Aortic smooth muscle cell (primary cell): ENCODE data around the genes ODF2L, HS2ST1 and GBP5.

DNA sequence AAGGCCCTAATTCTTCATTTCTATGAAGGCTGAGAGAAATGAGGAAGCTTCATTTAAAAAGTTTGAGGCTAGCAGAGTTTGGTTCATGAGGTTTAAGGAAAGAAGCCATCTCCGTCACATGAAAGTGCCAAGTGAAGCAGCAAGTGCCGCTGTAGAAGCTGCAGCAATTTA, 2.8 kb upstream of the SSX2IP start:
- RRBS, result no CpG with 5 or more reads among the region's 2 CpGs

DNA sequence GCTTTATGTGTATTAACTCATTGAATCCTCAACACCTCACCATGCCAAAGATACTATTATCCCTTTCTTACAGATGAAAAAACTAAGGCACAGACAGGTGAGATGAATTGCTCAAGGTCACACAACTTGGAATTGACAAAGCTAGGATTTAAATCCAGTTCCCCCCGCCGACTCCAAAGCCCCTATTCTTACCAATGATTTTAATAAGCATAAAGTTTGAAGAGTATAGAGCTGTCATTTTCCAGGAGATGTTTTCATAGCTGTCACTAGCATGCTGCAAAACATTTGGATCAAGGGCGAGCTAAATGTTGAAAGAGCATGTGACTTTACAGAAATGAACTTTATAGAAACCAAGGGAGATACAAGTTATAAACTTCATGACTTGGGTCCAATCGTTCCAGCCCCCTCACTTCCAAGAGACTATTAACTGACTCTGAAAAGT, 35.7 kb downstream of the LPAR3 start:
- RRBS, result no CpG with 5 or more reads among the region's 4 CpGs

DNA sequence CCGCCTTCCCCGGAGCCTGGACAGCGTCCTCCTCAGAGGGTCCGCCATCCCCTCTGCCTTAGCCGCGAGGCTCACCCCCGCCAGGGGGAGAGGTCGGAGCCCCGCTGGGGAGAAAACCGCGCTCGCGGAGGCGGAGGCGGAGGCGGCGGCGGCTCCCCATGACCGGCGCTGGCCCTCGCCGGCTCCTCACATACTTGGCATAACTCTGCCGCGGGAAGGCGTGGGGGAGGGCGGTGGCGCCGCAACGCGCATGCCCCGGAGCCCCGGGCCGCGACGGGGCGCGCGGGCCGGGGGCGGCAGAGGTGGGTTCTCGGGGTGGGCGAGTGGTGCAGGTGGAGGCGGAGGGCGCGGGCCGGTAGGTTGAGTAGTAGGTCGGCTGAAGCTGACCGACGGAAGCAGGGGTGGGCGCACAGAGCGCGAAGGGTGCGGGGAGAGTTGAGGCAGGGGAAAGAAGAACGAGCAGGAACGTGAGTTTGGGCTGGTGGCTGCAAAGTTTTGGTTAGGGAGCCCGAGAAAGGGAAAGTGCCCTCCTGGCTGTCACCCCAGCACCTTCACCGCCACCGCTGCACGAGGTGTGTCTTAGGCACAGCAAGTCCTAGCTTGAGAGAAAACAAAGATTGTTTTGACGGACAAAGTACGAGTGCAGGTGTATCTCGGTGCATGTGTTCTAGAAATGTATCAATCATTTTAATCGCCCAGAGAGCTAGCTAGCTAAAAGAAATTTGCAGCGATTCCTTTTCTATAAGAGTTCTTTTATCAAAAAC, 906 bp upstream of the SYDE2 start:
- RRBS, result 2% methylated on average over 17 of the region's 64 CpGs

DNA sequence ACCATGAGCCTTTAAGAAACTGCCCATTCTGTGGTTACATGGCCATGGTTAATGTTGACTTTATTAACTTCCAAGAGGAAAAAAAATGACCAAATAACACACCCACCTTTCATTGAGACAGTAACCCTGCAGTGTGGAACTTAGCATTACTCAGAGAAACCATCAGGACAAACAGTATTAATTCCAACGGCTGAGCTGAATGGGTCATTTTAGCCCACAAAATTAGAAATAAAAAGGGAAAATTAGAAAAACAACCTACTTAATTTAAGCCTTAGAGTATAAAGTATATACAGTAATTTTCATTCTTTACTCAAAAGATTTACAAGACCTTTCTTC, 84.8 kb upstream of the BCL10 start:
- RRBS, result no CpG with 5 or more reads among the region's 1 CpG

DNA sequence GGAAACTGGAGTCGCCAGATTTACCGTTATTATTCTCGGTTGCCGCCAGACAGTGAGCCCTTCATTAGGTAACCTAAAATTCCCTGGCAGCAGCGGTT, 3.0 kb upstream of the CCN1 start:
- RRBS, result no CpG with 5 or more reads among the region's 5 CpGs

DNA sequence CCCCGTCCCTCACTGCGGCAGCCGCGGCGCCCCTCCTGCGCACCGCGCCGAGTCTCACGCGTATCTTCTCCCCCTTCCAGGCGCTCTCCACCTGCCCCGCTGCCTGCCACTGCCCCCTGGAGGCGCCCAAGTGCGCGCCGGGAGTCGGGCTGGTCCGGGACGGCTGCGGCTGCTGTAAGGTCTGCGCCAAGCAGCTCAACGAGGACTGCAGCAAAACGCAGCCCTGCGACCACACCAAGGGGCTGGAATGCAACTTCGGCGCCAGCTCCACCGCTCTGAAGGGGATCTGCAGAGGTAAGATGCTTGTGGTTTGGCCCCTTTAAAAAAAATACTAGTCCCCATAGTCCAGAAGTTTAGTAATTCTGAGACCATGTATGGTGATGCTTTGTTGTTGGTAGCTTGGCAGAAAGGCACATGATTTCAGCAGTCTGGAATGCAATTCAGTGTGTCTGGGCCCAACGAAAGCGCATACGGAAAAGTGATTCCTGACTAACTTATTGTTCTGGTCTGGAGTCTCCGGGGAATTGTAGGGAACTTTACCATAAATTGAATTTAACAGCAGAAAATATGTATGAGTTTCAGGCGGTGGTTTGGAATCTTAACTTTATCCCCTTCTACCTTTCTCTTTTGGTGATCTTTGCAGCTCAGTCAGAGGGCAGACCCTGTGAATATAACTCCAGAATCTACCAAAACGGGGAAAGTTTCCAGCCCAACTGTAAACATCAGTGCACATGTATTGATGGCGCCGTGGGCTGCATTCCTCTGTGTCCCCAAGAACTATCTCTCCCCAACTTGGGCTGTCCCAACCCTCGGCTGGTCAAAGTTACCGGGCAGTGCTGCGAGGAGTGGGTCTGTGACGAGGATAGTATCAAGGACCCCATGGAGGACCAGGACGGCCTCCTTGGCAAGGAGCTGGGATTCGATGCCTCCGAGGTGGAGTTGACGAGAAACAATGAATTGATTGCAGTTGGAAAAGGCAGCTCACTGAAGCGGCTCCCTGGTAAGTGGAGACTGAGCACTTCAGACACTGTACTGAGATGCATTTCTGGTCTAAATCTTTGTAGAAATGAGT, 1.1 kb downstream of the CCN1 start:
- RRBS, result no CpG with 5 or more reads among the region's 45 CpGs

DNA sequence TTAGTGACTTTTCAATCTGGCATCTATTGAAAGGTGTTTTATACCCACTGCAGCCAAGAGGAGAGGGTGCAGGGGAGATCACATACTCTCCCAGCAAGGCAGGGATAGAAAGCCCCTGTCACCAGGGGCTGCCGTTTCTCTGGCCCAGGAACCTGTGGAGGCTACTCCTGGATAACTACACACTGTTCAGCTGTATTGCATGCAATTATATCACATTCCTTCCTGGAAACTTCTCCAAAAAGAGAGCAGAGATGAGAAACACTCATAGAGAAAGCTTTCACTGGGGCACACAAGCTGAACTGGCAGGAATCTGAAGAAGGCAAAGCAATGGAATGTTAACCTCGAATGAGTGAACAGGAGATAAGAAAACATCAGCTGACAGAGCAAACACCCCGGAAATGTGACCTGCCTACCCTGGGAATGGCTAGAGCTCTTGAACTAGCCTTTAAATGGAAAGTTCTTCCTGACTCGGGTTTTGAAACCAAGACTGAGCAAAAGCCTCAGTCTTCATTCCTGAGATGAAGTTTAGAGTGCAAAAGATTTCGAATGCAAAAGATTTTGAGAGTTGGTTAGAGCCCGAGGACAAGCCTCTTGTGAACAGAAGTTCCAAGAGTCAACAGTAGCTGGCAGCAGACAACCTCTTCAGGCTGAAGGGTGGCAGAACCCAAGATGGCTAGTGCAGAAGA, 32.2 kb downstream of the CCN1 start:
- RRBS, result no CpG with 5 or more reads among the region's 6 CpGs

- RRBS, result no CpG with 5 or more reads among the region's 23 CpGs
These were observed 61.4 kb downstream of the CCN1 start for GRCh38 chr1:85641758-85642581.

DNA sequence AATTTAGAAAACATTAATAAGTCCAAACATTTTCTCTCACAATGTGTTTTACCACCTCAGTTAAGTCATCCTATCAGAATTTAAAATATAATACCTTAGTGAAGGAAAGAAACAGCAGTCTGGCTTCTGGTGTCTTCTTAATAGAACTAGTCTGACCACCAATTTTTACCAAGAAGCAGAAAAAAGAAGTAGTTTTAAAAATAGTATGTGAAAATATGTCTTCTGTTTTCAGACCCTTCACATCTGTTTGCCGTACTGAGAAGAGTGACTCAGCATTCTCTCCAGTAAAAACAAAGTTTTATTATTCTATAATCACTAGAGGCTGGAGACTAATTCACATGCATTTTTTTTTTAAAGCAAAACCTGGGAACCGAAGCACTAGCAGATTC, 163.8 kb downstream of the COL24A1 start:
- RRBS, result no CpG with 5 or more reads among the region's 2 CpGs

DNA sequence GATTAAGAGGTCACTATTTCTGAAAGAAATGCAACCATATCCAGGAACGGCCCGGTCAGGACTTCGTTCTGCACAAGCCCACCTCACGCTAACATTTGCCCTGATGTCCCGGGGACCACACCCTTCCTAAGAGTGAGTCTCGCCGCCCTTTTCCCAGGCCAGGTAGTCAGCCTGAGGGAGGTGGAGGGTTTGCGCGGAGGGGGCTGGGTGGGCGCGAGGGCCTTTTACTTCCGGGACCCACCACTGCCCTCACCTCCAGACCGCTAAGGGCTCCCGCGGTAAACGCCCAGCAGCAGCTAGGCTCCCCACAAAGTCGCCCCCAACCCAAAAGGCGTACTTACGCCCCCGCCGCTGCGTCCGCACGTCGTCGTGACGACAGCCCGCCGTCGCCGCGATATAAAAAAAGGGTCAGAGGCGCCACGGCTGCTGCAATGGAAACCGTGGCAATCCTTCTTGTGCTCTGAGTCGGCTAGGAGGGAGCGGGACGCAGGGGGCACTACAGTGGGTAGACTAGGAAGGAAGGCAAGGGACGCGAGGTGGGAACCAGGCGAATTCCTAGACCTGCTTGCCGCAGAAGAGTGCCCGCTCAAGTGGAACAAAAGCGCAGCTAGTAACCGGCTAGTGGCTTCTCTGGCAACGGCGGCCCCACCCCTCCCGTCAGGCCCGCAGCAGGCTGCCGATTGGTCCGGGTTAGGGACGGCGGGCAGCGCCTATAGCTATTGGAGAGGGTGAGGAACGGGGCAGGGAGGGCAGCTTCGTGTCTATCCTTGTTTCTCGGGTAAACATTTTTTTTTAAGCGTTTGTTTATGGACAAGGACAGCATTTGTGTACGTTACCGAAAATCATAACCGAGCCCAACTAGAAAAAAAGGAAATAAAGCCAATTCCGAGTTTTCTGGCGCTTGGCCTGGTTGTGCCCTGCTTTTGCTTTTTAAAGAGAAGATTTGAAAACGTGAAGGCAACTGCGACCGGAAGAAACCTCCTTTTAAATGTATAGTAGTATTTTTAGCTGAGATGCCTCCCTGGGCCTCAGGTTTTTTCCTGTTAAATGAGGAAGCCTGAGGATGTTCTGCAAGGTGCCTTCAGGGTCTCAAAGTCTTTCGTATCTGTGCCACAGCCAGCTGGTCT, at the start of gene ODF2L:
Gene ODF2L, minus strand, starts transcription at position 632 of the 1,127 bp plus-strand sequence.
- RRBS, result 2% methylated on average over 14 of the region's 67 CpGs

DNA sequence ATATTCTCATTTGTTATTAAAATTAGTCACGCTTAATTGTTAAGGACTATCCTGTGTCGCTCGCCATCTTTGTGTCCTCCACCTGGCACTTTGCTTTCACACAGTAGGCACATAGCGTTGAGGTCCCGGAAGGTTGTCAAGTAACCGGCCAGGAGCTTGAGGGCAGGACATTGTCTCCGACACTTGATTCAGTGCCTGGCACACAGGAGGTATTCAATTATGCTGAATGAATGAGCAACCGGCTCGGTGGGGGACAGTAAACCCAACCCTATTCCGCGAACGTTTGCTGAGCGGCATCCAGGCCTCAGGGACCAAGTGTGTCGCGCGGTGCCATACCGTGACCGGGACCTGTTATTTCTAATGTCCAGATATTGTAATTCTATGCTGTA, 428 bp upstream of the SH3GLB1 start:
- RRBS, result 3% methylated on average over 9 of the region's 18 CpGs

GRCh38 chr1:86773575-86774797, 69.6 kb downstream of the SH3GLB1 start:
- RRBS, result no CpG with 5 or more reads among the region's 8 CpGs

GRCh38 chr1:86914544-86915015, at the start of gene HS2ST1:
Gene HS2ST1, plus strand, starts transcription at chr1:86914635.
- RRBS, result 2% methylated on average over 9 of the region's 57 CpGs

DNA sequence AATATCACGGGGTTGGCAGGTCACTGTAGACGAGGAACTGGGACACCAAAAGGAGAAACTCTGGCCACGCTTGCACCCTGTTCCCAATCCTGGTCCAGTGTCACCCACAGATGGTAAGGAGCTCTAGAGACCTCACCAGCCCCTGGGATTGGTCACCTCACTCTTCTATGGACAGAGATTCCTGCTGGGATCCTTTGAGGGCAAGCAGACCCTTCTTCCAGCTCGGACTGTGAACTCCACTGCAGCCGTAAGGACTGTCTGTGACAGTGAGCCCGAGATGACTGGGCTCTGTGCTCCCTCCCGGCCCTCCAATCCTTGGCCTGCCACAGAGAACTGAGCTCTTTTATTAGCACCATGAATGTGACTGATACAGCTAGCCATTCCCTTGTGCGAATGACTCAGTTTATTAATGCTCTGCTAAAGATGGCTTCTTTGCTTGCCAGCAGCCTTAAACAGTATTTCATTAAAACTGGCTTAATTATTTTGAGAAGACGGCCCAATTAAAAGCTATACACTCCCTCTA, 194.7 kb upstream of the LMO4 start:
- RRBS, result no CpG with 5 or more reads among the region's 9 CpGs

GRCh38 chr1:87330403-87330946, 1.8 kb downstream of the LMO4 start:
- RRBS, result under 1% methylated on average over 6 of the region's 14 CpGs

- RRBS, result no CpG with 5 or more reads among the region's 4 CpGs
These were observed 90.0 kb downstream of the PKN2 start for GRCh38 chr1:88773950-88774651.

DNA sequence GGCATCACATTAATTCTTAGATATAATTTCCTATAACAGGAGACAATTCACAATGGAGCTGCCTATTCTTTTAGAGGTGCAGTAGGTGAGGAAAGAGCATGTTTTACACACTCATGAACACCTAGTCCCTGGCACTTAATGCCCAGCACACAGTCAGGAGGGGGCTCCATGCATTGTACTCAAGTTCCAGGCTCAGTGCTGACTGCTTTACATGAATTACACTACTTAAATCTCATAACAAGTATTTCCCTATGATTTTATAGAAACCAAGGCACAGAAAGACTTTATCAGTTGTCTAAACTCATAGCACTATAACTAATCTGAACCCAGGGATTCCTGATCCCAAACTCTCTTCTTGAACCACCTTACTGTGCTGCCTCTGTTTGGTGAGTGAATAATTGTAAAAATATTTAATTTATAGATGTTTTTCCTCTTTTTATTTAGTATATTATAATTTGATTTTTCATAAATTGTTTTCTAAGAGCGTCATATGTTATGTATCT, 457 bp upstream of the GBP3 start:
- RRBS, result no CpG with 5 or more reads among the region's 1 CpG

DNA sequence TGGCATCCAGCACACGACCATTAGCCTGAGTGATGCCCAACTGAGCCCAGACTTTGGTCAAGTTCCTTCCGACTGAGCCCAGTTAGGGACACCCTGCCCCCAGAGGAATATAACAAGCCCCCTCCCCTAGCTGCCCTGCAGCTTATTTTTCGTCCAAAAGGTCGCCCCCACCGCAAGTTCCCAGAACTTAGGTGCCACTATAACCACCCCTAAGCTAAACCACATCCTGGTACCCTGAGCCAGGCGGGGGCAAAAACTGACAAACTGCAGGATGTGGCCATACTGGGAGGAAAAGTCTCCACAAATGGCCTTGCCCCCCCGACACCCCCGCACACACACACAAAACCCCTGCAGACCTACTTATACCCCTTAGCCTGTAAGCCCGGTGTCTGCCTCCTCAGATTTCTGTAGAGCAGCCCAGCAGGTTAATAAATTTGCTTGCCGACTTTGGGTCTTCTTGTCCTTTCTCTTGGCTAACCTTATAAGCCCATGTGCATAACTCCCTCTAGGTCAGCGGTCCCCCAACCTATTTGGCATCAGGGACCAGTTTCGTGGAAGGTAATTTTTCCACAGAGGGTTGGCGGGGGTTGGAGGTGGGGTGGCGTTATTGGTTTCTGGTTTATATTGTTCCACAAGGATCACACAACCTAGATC, 13.0 kb downstream of the GBP5 start:
- RRBS, result no CpG with 5 or more reads among the region's 14 CpGs

GRCh38 chr1:89271546-89271945, 1.1 kb downstream of the GBP5 start:
- RRBS, result no CpG with 5 or more reads among the region's 2 CpGs

DNA sequence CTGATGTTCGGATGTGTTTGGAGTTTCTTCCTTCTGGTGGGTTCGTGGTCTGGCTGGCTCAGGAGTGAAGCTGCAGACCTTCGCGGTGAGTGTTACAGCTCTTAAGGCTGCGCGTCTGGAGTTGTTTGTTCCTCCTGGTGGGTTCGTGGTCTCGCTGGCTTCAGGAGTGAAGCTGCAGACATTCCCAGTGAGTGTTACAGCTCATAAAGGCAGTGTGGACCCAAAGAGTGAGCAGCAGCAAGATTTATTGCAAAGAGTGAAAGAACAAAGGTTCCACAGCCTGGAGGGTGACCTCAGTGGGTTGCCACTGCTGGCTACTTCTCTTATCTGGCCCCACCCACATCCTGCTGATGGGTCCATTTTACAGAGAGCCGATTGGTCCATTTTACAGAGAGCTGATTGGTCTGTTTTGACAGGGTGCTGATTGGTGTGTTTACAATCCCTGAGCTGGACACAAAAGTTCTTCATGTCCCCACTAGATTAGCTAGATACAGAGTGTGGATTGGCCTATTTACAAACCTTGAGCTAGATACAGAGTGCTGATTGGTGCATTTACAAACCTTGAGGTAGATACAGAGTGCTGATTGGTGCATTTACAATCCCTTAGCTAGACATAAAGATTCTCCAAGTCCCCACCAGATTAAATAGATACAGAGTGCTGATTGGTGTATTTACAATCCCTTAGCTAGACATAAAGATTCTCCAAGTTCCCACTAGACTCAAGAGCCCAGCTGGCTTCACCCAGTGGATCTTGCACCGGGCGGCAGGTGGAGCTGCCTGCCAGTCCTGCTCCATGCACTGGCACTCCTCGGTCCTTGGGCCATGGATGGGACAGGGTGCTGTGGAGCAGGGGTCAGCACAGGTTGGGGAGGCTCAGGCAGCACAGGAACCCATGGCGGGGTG, at the start of gene GBP5:
Gene GBP5, minus strand, starts transcription at position 298 of the 903 bp plus-strand sequence.
- RRBS, result no CpG with 5 or more reads among the region's 13 CpGs